ENCODE measurements around a stretch of chr6.

GRCh38 chr6:209491-209854 lies 82.8 kb upstream of the DUSP22 start:
- PRO-cap, 2 experiments: no peak in any of the 2 experiments

- PRO-cap, 2 experiments: peak in 1 of 2 experiments; most common plus-strand start chr6:292996 (in 1); most common minus-strand start chr6:292642 (in 1)
Observed at GRCh38 chr6:292605-293437, 534 bp downstream of the DUSP22 start.

GRCh38 chr6:317598-318176 lies 25.4 kb downstream of the DUSP22 start:
- PRO-cap, 2 experiments: no peak in any of the 2 experiments

DNA sequence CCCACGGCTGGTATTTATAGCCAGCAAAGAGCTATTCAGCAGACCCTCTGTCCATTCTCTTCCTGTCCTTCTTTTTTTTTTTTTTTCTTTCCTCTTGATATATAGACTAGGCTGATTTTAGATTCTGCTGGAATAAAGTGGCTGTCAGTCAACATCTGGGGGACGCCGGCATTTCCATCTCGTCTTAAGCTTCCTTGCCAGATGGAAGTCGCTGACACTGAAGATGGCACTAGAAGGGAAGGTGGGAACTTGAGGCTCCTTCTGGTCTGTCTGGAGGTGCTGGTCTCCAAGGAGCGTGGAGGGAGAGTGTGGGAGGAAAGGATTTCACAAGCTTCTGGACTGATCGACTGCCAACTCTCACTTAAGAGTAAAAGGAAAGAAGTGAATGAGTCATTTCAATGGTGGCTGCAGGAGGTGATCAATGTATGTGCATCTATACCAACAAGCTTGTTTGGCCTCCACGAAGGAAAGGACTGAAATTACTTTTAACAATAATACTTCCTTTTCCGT lies 40.3 kb downstream of the DUSP22 start:
- PRO-cap, 2 experiments: no peak in any of the 2 experiments

GRCh38 chr6:356836-357332 lies 34.7 kb upstream of the IRF4 start:
- PRO-cap, 2 experiments: no peak in any of the 2 experiments

GRCh38 chr6:473208-473618 lies 81.7 kb downstream of the IRF4 start:
- PRO-cap, 2 experiments: no peak in any of the 2 experiments

DNA sequence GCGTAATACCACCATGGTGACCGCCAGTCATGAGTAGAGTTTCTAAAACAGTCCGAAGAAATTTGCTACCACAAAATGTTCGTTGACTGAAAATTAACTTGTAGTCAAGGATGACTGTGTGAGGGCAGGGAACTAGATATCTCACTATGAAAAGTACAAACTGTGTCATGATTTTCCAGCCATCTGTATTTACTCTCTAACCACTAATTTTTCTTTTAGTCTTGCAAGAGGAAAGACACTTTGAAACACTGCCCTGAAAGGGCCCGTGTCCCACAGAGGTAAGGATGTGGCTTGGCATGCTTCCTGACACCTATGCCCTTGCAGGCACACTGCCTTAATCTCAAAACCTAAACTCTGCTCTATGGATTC lies 99.7 kb downstream of the IRF4 start:
- PRO-cap, 2 experiments: no peak in any of the 2 experiments

DNA sequence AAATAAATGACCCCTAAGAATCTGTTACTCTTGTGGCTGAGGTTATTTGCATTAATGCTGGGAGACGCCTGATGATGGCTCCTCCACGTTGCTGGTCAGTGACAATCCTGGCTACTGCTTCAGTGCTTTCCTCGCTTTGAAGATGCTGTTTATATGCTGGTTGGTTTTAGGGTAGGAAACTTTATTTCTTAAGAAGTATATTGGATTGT lies 47.3 kb downstream of the HUS1B start:
- PRO-cap, 2 experiments: no peak in any of the 2 experiments

GRCh38 chr6:716197-716423 lies 23.2 kb upstream of the EXOC2 start:
- PRO-cap, 2 experiments: no peak in any of the 2 experiments

DNA sequence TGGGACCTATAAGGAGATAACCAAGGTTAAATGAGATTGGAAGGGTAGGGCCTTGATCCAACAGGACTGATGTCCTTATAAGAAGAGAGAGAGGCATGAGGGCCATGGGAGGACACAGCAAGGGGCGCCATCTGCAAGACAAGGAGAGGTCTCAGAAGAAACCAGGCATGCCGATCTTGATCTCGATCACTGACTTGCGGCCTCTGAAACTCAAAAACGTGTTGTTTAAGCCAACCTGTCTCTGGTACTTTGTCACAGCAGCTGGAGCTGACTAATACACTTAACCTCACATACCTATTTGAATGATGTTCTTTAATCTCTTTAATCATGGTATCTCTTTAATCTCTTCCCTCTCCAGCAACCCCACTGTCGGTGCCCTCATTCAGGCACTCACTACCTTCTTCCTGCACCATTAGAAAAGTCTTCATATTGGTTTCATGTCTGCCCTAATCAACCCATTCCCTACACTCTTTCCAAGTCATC lies 26.5 kb upstream of the EXOC2 start:
- PRO-cap, 2 experiments: no peak in any of the 2 experiments

- PRO-cap, 2 experiments: no peak in any of the 2 experiments
Observed at GRCh38 chr6:1335329-1336221, 23.7 kb downstream of the FOXQ1 start.

DNA sequence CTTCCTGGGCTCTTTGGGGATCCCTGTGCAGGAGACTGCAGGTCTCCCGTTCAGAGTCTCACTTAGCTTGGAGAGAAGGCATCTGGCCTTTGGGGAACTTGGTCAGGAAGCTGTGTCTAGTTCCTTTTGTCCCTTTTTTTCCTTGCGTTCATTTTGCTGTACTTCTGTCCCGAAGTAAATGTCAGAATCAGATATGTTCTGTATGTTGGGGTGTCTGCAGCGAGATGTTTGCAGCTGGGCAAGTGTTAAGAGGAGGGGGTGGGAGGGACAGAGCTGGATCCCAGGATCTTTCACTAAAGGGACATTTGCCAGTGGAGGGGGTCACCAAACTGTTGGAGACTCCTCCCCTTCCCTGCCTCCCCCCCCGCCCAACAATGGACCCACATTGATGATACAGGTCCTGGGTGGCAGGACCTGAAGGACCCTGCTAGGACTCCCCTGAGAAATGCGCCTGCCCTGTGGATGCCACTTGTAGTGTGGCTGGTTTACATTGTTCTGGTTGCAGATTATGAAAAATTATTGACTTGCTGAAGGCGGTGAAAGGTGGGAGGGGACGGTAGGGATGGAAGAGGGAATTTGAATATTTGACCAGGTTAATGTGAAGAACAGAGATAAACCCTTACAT lies 2.1 kb downstream of the FOXF2 start:
- PRO-cap, 2 experiments: no peak in any of the 2 experiments

GRCh38 chr6:1394293-1395348 lies 5.2 kb downstream of the FOXF2 start:
- PRO-cap, 2 experiments: no peak in any of the 2 experiments

DNA sequence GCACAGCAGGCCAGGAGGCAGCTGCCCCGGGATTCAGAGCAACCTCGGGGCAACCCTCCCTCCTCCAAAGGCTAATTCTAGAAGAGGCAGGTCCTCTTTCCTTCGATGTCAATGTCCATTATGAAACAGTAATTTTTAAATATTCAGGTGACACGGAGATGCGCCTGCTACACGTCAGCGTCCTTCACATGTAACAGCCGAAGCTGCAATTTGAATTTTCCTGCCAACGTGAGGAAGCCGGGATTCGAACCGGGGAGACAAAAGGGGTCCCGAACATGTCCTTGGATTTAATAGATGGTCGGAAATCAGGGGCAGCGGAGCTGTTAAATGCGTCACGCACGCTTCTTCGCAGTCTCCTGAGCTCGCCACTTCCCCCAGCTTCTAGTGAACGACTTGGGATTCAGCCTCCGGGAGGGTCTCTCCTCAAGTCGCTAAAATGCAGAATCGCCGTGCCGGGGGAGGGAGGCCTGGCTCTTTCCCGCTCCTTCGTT lies 1.5 kb upstream of the FOXC1 start:
- PRO-cap, 2 experiments: no peak in any of the 2 experiments

- PRO-cap, 2 experiments: no peak in any of the 2 experiments
Observed at GRCh38 chr6:1608730-1609634, 733 bp upstream of the FOXC1 start.

GRCh38 chr6:1619475-1620434 lies 10.0 kb downstream of the FOXC1 start:
- PRO-cap, 2 experiments: no peak in any of the 2 experiments

GRCh38 chr6:1938635-1939308 lies 306.6 kb downstream of the GMDS start:
- PRO-cap, 2 experiments: no peak in any of the 2 experiments

- PRO-cap, 2 experiments: no peak in any of the 2 experiments
Observed at GRCh38 chr6:1942696-1943752, 302.4 kb downstream of the GMDS start.

DNA sequence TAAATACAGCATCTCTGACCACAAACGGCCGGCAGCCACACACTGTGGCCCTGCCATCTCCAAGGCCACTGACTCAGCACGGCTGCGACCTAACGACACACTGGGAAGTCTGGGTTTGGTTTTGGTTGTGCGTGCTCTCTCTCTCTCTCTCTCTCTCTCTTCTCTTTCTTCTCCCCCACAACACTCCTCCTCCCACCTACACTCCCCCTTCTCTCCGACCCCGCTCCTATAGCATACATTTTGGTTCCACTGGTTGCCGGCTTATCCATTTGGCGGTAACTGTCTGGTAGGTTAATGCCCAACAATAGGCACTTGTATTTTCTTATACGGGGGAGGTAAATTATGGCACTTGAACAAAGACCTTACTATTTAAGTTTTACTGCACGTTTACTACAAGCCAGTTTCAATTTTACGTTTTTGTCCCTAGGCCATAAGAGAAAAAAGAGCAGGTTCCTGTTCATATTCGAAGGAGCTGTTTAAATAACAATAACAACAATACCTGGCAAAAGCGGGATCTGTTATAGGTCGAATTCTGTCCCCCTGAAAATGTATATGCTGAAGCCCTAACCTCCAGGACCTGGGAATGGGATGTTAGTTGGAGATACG lies 103.6 kb downstream of the GMDS start:
- PRO-cap, 2 experiments: no peak in any of the 2 experiments

GRCh38 chr6:2211101-2211637 lies 34.2 kb downstream of the GMDS start:
- PRO-cap, 2 experiments: no peak in any of the 2 experiments